Pulmonary lymph node (tissue), 1 donor: ENCODE measurements around the gene HNRNPLL.

DNA sequence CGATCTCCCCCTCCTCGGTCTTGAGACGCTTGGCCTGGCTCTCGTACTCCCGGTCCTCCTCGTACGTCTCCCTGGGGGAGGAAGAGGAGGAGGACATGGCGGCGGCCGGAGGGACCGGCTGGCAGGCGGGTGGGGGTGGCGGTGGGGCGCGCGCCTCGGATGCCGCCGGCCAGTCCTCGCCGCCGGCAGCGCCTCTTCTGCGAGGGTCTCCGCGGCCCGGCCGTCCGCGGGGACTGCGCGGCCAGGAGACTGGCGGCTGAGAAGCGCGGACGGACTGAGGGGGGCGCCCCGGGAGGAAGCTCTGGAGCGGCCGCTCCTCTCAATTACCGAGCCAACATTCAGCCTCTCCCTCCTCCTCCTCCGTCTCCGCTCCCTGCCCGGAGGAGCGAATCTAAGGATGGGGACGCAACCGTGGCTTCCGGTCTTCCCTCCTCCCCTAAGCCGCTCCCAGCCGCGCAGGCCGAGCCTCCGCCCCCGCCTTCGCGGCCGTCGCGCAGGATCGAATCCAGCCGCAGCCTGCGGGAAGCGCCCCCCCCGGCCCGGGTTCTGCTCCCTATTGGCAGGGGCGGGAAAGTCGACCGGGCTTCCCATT, at the start of gene HNRNPLL:
HNRNPLL (minus strand) TSS at position 399 of the 592 bp plus-strand sequence.
- PRO-cap: bidirectional peak, plus-strand start outside the sequence, minus-strand start at position 518 of the sequence

- PRO-cap: no peak
Measured at GRCh38 chr2:38620241-38620501, 17.4 kb upstream of the HNRNPLL start.

DNA sequence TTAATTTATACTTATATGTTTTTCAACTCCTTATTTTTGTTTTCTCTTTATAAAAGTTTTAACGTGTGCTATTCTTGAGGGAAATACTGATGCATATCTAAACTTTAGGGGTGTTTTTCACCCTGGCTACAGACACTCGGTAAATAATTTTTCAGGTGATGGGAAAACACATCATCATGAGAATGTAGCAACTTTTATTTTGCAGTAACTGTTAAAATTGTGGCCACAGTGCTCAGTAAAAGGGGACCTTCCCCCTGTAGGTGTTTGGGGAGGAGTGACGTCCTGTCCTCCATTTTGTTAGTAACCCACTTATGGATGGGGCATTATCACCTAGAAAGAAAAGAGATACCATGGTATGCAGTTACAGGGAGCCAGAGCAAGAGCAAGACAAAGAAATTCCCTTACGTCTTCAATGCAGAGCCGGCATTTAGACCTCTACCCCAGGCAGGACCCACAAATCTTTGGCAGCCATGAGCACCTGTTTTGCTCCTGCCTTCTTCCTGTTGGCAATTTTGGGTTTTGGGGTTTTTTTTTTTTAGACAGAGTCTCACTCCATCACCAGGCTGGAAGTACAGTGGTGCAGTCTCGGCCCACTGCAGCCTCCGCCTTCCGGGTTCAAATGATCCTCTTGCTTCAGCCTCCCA, 31.6 kb downstream of the GALM start:
- PRO-cap: no peak

DNA sequence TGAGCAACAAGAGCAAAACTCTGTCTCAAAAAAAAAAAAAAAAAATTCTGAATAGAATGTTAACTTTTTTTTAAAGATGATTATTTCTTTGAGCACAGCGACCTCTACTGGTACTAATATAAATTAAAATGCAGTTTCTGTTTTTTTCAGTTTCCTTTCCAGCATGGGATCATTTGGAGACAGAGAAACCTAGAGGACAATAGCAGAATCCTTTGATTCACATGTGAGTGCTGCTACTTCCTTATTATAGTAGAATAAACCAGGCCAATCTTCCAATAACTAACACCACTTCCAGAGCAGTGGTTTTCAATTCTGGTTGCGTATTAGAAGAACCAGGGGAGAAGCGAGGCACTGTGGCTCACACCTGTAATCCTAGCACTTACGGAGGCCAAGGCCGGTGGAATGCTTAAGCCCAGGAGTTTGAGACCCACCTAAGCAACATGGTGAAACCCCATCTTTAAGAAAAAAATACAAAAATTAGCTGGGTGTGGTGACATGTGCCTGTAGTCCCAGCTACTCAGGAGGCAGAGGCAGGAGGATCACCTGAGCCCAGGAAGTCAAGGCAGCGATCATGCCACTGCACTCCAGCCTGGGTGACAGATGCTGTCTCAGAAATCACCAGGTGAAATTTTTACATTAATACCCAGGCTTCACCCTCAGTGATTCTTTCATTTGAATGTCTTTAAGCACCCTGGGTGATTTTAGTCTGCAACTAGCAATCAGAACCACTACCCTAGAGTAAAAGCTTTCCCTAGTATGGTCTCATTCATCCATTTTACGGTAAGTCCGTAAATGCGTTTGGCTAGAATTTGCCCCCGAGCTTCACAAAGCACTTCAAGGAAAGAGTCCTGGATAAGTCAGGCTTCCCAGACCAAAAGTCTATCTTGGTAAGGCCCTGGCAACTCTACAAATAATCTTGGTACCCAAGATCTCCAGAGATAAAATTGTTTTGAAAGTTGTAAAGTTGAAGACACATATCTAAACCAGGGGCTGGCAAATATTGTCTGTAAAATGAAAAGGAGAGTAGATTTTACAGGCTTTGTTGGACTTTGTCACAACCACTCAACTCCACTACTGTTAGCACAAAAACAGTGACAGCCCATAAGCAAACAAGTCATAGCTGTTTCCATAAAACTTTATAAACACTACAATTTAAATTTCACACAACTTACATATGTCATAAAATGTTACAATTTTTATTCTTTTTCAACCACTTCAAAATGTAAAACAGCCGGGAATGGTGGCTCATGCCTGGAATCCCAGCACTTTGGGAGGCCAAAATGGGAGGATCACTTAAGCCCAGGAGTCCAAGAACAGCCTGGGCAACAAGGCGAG, 9.7 kb downstream of the SRSF7 start:
- PRO-cap: no peak

DNA sequence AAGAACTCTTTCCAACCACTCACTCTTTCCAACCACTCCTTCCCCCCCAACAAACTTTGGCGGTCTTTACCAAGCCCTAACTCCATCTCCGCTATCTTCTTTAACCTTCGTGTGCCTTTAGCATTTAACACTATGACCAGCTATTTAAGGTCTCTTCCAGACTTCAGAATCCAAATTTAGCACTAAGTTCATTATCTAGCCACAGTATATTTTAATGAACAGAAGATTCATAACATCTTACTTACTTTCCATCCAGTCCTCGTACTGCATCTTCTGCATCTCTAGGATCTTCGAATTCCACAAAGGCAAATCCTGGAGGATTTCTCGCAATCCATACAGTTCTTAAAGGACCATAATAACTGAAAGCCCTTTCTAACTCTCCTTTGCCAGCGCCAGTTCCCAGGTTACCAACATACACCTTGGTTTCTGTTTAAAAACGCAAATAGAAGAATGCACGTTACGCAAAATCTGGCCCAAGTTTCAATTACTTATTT, 1.3 kb downstream of the SRSF7 start:
- PRO-cap: no peak

DNA sequence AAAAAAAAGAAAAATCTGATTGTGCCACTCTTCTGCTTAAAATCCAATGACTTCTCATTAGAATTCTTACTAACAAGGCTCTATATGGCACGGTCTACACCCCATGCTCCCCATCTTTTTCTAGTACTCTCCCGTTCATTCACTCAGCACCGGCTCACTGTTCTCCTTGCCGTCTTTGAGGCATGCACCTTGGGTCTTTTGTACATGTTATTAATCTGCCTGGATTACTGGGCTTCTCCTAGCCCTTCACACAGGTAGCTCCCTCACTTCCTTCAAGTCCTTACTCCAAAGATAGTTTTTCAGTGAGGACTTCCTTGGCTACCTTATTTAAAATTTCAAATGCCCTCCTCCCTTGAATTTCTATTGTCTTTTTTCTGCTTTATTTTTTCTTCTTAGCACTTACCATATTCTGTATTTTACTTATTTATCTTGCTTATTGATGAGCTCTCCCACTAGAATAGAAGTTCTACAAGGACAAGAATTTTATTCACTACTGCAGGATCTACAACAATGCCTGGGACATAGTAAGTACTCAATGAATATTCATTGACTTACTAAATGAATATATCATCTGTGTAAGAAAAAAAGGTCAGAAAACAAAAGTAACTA, 26.1 kb downstream of the DHX57 start:
- PRO-cap: no peak

GRCh38 chr2:38985215-38985954, 95.7 kb downstream of the ARHGEF33 start:
- PRO-cap: no peak

- PRO-cap: no peak
Measured at GRCh38 chr2:39070472-39070995, 50.3 kb downstream of the SOS1 start.

DNA sequence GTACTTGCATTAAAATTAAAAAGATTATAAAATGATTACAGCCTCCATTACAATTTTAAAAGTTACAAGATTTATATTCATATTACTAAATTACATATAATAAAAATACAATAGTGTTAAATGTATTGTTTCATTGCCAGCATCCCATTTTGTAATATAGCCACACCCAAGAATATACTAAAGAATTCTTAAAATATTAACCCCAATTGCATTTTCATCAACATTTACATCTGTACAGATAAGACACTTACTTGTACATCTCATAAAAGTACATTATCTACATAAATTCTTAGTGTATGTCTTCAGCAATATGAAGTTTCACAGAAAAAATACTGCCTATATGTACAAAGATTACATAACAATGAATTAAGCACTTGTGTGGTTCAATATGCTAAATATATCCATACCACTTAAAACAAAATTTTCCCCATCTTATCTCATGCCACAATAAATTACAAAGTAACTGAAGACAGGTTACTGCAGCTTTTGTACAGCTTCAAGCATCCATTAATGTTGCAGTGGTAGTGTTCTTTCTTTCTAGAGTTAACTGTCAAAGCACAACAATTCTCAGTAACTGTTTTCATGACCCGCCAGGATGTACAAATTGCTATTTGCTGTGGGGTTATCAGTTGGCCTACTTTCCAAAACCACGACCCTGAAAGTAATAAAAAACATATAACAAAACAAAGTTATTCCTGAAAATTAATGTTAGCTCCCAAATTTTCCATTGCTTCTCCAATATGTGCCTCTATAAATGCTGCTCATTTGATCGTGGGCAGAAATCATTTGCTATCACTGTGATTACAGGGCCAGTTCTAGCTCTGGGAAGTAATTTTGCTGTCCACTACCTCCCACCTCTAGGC, 129.4 kb upstream of the SOS1 start:
- PRO-cap: no peak

DNA sequence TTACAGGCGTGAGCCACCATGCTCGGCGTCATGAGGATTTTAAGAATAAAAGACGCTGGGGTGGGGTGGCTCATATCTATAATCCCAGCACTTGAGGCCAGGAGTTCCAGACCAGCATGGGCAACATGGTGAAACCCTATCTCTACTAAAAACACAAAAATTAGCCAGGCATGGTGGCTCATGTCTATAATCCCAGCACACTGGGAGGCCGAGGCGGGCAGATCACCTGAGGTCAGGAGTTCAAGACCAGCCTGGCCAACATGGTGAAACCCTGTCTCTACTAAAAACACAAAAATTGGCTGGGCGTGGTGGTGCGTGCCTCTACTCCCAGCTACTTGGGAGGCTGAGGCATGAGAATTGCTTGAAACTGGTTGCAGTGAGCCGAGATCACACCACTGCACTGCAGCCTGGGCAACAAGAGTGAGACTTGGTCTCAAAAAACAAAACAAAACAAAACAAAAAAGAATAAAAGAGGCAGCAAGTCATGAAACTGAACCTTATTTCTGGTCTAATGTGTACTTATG, 157.0 kb upstream of the SOS1 start:
- PRO-cap: no peak

- PRO-cap: bidirectional peak, plus-strand start at chr2:39513768, minus-strand start at chr2:39513646
Measured at GRCh38 chr2:39513414-39513960, 76.4 kb upstream of the MAP4K3 start.

- PRO-cap: no peak
Measured at GRCh38 chr2:39664899-39665774, 580 bp upstream of the TMEM178A start.

GRCh38 chr2:40352580-40353382, 99.1 kb downstream of the SLC8A1 start:
- PRO-cap: no peak

- PRO-cap: no peak
Measured at GRCh38 chr2:40402363-40403202, 49.3 kb downstream of the SLC8A1 start.

DNA sequence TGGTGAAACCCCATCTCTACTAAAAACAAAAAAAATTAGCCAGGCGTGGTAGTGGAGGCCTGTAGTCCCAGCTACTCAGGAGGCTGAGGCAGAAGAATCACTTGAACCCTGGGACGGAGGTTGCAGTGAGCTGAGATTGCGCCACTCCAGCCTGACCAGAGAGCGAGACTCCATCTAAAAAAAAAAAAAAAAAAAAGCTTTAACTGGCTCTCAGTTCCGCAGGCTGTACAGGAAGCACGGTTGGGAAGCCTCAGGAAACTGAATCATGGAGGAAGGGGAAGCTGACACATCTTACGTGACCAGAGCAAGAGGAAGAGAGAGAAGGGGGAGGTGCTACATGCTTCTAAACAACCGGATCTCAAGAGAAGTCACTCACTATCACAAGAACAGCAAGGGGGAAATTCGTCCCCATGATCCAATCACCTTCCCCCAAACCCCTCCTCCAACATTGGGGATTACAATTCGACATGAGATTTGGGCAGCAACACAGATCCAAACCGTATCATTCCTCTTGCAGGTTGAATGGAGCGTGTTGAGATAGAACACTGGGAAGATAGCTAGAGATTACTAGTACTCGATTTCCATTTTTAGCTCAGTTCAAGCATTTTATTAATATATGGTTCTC, 505.7 kb upstream of the SLC8A1 start:
- PRO-cap: no peak

DNA sequence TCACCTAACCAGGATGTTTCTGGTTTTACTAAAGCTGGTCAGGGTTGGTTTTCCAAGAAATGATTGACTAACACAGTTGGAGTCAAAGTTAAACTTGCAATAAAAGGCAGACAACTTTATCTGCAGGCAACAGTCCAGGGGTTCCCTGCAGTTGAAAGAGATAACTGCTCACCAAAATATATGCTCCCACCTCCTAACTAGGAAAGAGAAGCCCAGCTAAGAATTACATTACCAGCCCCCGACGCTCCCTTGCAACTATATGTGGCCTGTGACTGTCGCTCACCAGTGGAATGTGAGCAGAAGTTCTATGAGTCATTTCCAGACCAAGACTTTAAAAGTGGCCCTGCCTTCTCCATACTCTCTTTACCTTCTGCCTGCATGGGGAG, 140.0 kb upstream of the PKDCC start:
- PRO-cap: no peak

- PRO-cap: no peak
Measured at GRCh38 chr2:41989755-41990258, 58.0 kb upstream of the PKDCC start.

GRCh38 chr2:42116556-42116942, 52.6 kb upstream of the EML4 start:
- PRO-cap: no peak

DNA sequence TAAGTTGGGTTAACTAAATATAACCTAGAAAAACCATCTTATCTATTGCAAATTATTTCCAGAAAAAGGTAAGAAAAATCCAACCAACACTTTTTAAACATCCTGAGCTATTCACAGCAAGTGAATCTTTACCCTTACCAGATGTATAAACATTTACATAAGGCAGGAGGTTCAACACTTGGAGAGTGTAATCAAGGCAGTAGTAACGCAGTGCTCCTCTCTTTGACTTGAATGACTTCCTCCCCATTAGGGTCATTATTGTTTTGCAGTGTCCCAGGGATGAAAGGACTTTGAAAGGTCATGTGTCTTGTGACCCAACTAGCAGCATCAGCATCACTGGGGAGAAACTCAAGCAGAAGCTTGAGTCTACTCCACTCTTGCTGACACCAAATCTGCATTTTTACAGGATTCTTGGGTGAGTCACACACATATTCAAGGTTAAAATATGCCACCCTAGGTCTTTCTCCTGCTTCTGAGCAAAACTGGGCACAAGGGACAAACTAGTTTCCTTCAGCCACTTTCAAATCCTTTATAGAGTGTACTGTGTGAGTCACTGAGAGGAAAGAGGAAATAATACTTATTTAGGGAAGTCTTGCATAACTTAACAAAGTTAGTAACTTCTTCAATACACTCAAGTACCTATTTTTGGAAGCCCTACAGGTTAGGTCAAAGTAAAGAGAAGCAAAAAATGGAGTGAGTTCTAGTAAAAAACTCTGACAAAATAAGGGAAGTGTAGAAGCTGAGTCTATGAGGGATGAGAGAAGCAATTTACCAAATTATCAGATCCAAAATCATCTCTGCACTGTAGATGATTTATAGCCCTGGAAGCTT, 51.1 kb upstream of the EML4 start:
- PRO-cap: unidirectional peak, minus-strand start at position 233 of the sequence; unidirectional peak, minus-strand start at position 502 of the sequence

GRCh38 chr2:42191227-42191790, 22.2 kb downstream of the EML4 start:
- PRO-cap: no peak